Testis (tissue), 5 donors: ENCODE measurements around the gene CPA1.

GRCh38 chr7:128741771-128742600 is 2.8 kb downstream of the CALU start:
- PRO-cap, 3 experiments: no peak in any of the 3 experiments
- RAMPAGE, long total RNA, 2 experiments: no peak in any of the 2 experiments
- RRBS: no CpG with 5 or more reads among the region's 6 CpGs

DNA sequence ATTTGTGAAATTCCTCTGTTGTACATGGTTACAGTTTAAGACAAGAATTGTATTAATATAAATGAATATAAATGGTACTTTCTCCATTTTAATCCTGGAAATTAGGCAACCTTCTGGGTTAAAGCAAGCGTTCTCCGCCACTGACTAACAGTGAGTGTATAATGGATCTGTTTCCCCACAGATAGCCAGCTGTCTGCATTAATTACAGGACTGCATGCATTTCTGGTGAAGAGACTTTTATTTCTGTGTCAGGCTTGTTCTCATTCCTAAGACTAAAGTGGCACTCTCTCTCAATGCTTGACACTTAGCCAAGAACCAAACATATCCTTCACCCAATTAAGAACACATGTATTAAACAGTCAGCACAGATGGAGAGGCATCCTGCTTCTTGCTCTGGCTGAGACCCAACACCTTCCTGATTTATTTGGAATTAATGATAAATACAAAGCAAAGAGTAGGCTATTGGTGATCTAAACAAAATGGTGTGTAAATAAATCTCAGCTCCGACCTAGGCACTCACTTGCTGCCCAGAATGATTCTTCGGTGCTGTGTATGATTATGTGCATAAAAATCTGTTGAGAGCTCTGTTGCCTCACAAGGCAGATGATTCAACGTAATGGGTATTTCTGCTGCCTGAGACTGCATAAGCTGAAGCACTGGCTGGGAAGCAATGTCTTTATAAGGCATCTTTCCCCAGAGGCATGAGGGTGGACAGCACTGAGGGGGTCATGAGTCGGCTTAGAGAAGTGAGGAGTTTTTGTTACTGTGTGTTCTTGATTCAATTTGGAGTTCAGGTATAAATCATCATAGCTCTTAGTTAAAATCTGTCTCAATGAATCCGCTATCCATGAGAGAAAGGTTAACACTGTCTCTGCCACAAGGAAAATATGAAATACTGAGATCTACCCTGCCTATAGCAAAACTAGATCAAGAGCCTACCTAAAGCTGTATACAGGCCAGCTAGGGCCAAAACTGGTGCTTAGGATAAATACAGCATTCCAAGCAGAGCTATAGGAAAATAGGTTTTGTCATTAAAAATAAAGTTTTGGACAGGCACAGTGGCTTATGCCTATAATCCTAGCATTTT is 16.9 kb downstream of the CALU start:
- PRO-cap, 3 experiments: no peak in any of the 3 experiments
- RAMPAGE, long total RNA, 2 experiments: no peak in any of the 2 experiments
- RRBS: no CpG with 5 or more reads among the region's 7 CpGs

GRCh38 chr7:128811693-128812476 is 18.3 kb upstream of the FLNC start:
- PRO-cap, 3 experiments: no peak in any of the 3 experiments
- RAMPAGE, long total RNA, 2 experiments: start-site peak on the plus strand in 1 of 2 experiments, at chr7:128811797-128812309 at its widest, 61 to 420 reads per replicate
- RRBS: no CpG with 5 or more reads among the region's 11 CpGs

- PRO-cap, 3 experiments: no peak in any of the 3 experiments
- RAMPAGE, long total RNA, 2 experiments: no peak in any of the 2 experiments
- RRBS: 71% methylated on average over 1 of the region's 9 CpGs
These were observed 915 bp upstream of the FLNC start for GRCh38 chr7:128829131-128829850.

DNA sequence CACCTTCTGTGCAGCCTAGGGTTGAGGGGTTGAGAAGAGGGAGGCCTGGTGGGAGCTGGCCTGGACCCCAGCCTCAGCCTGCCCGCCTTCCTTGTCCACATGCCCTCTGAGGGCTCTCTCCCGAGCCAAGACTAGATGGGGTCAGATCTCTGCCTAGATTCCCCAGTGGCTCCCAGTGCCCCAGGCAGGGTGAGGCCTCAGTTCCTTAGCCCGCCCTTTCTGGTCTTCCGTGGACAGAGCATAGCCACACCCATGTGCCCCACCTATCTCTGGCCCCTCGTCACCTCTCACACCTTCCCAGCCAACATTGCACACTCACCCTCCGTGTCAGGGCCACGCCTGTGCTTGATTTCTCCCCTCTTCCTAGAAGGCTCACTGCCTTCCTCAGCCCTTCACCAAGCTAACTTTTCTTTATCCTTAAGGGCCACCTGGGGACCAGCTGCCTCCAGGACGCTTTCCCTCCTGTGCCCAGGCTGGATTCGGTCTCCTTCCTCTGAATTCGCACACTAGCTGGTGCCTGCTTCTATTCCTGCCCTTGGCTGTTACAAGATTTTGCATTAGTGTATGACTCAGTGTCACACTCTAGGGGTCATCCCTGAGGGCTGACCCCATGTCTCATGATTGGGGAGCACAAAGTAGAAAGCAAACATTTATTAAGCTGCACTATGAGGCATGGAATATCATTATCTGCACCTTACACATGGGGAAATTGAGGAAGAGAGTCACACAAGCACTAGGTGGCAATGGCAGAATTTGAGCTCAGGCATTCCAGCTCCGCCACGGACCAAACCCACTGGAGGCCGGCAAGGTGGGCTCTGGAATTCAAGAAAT is 7.4 kb downstream of the KCP start:
- PRO-cap, 3 experiments: no peak in any of the 3 experiments
- RAMPAGE, long total RNA, 2 experiments: no peak in any of the 2 experiments
- RRBS: no CpG with 5 or more reads among the region's 13 CpGs

GRCh38 chr7:128933566-128933973 is 4.2 kb upstream of the IRF5 start:
- PRO-cap, 3 experiments: no peak in any of the 3 experiments
- RAMPAGE, long total RNA, 2 experiments: no peak in any of the 2 experiments
- RRBS: no CpG with 5 or more reads among the region's 7 CpGs

DNA sequence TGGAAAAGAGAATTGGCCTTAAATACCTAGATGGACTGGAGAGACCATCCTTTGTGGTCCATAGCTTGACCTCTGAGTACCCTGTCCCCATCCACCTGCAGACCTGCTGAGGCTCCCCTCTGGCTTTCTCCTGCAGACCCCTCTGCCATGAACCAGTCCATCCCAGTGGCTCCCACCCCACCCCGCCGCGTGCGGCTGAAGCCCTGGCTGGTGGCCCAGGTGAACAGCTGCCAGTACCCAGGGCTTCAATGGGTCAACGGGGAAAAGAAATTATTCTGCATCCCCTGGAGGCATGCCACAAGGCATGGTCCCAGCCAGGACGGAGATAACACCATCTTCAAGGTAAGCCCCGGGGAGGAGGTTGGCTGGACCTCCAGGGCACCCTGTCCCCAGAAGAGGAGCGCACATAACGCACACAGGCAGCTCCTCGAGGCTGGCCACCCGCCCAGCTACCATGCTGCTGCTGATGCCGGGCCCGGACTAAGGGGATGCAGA is 4.3 kb downstream of the IRF5 start:
- PRO-cap, 3 experiments: no peak in any of the 3 experiments
- RAMPAGE, long total RNA, 2 experiments: no peak in any of the 2 experiments
- RRBS: 90% methylated on average over 2 of the region's 13 CpGs

GRCh38 chr7:129066914-129067417 is 12.1 kb upstream of the TNPO3 start:
- PRO-cap, 3 experiments: no peak in any of the 3 experiments
- RAMPAGE, long total RNA, 2 experiments: no peak in any of the 2 experiments
- RRBS: no CpG with 5 or more reads among the region's 6 CpGs

GRCh38 chr7:129095098-129095634 is 40.3 kb upstream of the TNPO3 start:
- PRO-cap, 3 experiments: no peak in any of the 3 experiments
- RAMPAGE, long total RNA, 2 experiments: no peak in any of the 2 experiments
- RRBS: no CpG with 5 or more reads among the region's 7 CpGs

- PRO-cap, 3 experiments: peak in 1 of 3 experiments; most common minus-strand start chr7:129189532 (in 1)
- RAMPAGE, long total RNA, 2 experiments: no peak in any of the 2 experiments
- RRBS: 2% methylated on average over 51 of the region's 89 CpGs
These were observed 740 bp downstream of the SMO start for GRCh38 chr7:129188885-129189860.

GRCh38 chr7:129416861-129417608 is 17.2 kb upstream of the STRIP2 start:
- PRO-cap, 3 experiments: no peak in any of the 3 experiments
- RAMPAGE, long total RNA, 2 experiments: no peak in any of the 2 experiments
- RRBS: no CpG with 5 or more reads among the region's 7 CpGs

DNA sequence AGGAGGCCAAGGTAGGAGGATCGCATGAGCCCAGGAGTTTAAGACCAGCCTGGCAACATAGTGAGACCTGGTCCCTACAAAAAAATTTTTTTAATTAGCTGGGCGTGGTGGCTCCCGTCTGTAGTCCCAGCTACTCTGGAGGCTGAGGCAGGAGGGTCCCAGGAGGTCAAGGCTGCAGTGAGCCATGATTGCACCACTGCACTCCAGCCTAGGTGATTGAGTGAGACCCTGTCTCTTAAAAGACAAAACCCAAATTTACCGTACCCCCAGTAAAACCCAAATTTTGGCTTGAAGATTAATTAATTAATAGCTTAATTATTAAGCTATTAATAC is 28.7 kb downstream of the NRF1 start:
- PRO-cap, 3 experiments: no peak in any of the 3 experiments
- RAMPAGE, long total RNA, 2 experiments: no peak in any of the 2 experiments
- RRBS: no CpG with 5 or more reads among the region's 4 CpGs

DNA sequence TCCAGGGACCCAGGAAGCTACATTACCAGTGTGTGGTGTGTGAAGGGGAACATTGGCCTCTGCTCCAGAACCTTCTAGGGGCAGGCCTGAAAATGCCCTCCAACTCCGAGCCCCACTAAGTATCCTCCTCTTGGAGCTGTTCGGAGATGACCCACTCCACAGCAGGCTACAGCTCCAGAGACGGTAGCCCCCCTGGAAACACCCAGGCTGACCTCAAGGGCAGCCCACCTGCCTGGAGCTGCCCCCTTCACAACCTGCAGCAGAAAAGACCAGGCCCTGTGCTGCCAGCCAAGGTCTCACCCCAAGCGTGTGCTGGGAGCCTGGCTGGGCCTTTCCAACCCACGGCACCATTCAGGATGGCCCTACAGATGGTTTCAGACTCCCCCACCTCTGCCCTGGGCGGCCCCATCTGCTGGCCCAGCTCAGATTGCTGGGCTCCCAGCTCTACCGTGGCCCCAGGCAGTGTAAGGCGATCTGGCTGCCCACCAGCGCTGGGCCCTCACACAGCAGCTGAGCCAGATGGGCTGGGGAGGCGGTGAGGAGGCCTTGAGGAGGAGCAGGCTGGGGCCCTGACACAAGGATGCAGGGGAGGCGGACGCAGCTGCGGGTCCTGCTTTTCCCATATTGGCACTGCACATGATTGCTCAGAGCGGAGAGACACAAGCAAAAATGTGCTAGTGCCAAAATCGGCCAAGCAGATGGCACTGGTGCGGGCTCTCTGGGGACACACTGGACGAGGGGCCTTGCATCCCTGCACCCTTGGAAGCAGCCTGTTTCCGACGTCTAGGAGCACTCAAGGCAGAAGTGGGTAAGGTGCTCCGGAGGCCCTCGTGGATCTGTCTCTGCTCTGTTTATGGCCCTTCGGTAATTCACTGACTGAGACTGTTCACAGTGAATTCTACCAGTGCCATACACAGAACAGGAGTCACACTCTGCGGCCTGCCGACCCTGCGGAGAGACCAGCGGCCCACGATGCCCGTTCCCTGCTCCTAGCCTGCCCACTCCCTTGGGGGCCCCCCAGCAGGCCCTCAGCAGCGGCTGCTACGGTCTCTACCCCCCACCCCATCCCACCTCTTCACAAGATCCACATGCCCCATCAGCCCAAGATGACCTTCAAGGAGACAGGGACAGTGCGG is 162.9 kb downstream of the NRF1 start:
- PRO-cap, 3 experiments: no peak in any of the 3 experiments
- RAMPAGE, long total RNA, 2 experiments: no peak in any of the 2 experiments
- RRBS: no CpG with 5 or more reads among the region's 31 CpGs

DNA sequence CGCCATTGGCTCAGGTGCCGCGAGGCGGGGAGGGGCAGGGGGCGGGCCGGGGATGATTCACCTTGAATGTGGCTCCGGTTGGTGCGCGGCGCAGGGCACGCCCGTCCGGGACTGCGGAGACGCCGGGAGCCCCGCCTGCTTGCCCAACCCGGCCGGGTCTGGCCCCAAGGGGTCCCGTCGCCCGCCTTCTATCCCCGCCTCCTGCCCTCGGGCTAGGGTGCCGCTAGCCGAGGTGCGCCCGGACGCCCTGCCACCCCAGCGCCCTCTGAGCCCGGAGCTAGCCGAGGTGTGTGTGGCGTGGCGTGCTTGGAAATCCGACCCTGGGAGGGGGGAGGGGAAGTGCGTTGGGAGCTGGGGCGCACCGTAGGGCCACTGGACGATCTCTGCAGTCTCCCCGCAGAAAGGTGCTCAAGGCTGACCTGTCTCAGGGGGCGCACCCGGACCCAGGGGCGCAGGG is 168.8 kb downstream of the NRF1 start:
- PRO-cap, 3 experiments: no peak in any of the 3 experiments
- RAMPAGE, long total RNA, 2 experiments: no peak in any of the 2 experiments
- RRBS: 2% methylated on average over 17 of the region's 43 CpGs

DNA sequence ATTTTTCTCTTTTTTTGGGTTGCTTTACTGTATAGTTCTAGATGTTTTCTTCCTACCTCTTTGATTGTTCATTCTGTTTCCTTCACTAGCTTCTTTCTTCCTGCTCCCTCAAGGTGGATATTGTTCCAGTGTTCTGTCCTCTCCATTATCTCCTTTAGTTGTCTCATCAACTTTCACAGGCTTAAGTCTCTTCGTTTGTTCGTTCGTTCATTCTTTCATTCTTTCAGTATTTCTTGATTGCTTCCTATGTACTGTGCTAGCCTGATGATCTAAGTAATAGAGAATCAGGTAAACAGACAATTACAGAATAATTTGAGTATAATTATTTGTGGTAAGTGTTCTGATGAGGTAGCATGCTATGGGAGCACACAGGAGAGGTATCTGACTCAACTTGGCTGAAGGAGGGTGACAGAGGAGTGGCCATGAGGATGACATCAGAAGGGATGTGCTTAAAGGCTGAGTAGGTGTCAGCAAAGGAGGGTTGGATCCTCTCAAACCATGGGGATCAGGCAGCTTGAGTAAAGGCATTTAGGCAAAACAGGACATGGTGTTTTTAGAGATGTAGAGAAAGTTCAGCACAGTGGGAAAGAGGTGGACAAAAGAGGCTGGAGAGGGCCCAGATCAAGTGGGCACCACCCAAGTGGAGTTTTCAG is 28.9 kb downstream of the KLHDC10 start:
- PRO-cap, 3 experiments: no peak in any of the 3 experiments
- RAMPAGE, long total RNA, 2 experiments: no peak in any of the 2 experiments
- RRBS: no CpG with 5 or more reads among the region's 3 CpGs

- PRO-cap, 3 experiments: no peak in any of the 3 experiments
- RAMPAGE, long total RNA, 2 experiments: no peak in any of the 2 experiments
- RRBS: no CpG with 5 or more reads among the region's 6 CpGs
These were observed 63.4 kb downstream of the KLHDC10 start for GRCh38 chr7:130133370-130134518.

DNA sequence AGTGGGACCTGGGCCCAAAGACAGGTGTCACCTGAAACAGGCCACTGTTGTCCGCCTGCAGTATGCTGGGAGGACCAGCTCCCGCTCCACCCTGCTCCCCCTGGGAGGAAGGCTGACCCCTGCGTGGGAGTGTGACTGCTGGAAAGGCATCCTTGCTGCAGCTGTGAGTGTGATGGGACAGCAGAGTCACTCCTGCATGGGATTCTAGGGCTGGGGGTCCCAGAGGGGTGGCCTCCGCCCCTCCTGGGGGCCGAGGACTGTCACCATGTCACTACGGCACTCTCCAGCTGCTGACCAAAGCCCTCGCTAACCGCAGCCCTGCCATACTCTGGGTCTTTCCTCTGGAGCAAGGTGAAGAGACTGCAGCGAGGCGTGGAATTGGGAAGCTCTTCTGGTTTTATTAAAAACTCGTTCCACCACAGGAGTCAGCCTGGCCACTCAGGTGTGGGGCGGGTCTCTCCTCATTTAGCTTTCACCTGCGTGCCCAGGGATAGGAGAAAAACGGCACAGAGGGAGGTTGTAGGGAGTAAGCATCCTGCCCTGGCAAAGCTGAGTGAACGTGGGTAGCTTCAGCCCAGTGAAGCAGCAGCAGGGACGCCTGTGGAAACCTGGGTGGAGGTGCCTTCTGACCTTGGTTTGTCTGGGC is 62.9 kb downstream of the TMEM209 start:
- PRO-cap, 3 experiments: no peak in any of the 3 experiments
- RAMPAGE, long total RNA, 2 experiments: no peak in any of the 2 experiments
- RRBS: no CpG with 5 or more reads among the region's 16 CpGs

- PRO-cap, 3 experiments: no peak in any of the 3 experiments
- RAMPAGE, long total RNA, 2 experiments: start-site peak on the plus strand in 1 of 2 experiments, at chr7:130344502-130344839 at its widest, 14 reads per replicate; start-site peak on the minus strand in 1 of 2 experiments, at chr7:130344353-130344767 at its widest, 7 reads per replicate
- RRBS: no CpG with 5 or more reads among the region's 2 CpGs
These were observed 186 bp upstream of the CPA5 start for GRCh38 chr7:130344485-130344774.

GRCh38 chr7:130355986-130356788 is 11.6 kb downstream of the CPA5 start:
- PRO-cap, 3 experiments: no peak in any of the 3 experiments
- RAMPAGE, long total RNA, 2 experiments: no peak in any of the 2 experiments
- RRBS: no CpG with 5 or more reads among the region's 11 CpGs

GRCh38 chr7:130379418-130380638 is at the start of gene CPA1:
TSS of gene CPA1 (plus strand) at chr7:130380494.
- PRO-cap, 3 experiments: no peak in any of the 3 experiments
- RAMPAGE, long total RNA, 2 experiments: no peak in any of the 2 experiments
- RRBS: 82% methylated on average over 11 of the region's 32 CpGs